GM19239 (cell line): ENCODE measurements around the genes WDSUB1, MARCHF7 and ITGB6.

- RRBS = no CpG with 5 or more reads among the region's 4 CpGs
These were observed 135.4 kb downstream of the CCDC148 start for GRCh38 chr2:158320991-158321615.

- RRBS = no CpG with 5 or more reads among the region's 8 CpGs
These were observed 96.7 kb downstream of the CCDC148 start for GRCh38 chr2:158359704-158360329.

DNA sequence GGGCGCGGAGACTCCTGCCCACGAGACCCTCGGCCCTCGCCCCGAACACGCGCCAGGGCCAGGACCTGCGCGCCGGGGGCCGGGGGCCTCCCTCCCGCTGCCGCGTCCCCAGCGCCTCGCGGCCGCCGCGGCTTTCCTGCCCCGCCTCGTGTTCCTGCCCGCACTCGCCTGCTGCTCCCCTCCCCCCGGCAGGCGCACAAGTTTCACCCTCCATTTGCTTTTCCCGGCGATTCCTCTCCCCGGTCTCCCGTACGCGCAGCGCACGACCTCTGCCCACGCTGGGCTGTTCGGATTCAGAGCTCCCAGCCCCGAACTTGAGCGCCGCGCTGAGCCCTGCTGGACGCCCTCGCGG is 465 bp downstream of the PKP4 start:
- RRBS = no CpG with 5 or more reads among the region's 44 CpGs

DNA sequence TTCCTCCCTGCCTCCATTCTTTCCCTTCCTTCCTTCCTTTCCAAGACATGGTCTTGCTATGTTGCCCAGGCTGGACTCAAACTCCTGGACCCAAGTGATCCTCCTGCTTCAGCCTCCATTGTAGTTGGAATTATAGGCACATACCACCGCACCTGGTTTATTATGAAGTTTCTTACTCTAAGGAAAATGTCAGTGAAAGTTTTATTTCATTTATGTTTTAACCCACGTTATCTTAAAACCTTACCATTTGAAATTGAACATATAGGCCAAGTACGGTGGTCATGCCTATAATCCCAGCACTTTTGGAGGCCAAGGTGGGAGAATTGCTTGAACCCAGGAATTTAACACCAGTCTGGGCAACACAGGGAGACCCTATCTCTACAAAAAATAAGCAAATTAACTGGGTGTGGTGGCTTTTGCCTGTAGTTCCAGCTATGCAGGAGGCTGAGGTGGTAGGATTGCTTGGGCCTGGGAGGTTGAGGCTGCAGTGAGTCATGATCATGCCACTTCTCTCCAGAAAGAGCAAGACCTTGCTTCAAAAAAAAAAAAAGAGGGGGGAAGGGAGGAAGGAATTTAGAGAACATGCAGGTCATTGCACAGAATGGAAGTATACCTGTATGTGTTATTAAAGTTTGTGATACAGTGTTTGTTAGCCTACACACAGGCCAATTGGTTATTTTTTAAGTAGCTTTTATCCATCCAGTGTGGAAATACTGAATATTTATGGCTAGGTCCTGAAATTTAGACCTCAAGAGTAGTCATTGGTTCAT is 25.7 kb downstream of the PKP4 start:
- RRBS = no CpG with 5 or more reads among the region's 3 CpGs

DNA sequence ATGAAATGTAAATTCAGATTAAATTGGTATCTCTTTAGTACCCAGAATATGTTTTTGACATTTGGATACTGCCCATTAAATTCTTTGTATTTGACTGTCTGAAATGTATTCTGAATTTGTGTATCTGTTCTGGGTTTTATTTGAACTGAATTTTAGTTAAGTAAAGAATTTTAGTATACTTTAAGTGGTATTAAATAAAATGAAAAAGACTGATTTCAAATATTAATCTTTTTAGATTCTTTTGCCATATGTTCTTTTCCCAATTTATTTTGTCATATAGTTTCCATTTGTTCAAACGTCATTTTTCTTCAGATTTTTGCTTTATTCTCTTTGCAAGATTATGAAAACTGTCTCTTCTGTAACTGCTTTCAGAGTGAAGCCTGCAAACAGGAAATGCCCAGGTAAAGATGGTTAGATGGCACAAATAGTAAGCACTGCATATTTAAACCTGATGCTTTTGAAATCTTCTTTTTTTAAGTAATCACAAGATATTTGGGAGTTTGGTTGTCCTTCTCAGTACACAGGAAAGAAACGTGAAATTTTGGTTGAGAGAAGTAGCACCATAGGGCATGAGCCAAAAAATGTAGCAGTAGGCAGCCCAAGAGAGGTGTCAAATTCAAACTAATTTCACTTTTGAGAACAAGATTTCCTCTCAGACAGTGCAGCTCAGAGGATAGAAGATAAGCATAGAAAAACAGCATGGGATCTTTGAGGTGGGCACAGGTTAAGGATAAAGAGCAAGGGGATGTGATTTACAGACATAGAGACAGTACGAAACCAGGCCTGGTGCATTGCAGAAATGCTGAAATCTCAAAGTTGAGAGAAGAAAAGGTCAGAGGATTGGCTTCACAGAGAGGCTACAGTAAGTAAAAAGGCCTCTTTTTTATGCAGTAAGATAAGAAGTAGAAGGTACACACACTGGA is 89.5 kb downstream of the PKP4 start:
- RRBS = no CpG with 5 or more reads among the region's 3 CpGs

- RRBS = no CpG with 5 or more reads among the region's 10 CpGs
These were observed 132.4 kb upstream of the DAPL1 start for GRCh38 chr2:158662674-158663256.

DNA sequence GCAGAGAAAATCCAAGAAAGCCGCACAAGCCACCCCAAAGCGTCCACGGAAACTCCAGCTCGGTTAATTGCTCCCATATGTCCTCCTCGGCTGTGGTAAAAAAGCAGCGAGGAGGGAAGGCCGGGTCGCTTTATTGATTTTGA is 424 bp upstream of the TANC1 start:
- RRBS = 1% methylated on average over 2 of the region's 8 CpGs

DNA sequence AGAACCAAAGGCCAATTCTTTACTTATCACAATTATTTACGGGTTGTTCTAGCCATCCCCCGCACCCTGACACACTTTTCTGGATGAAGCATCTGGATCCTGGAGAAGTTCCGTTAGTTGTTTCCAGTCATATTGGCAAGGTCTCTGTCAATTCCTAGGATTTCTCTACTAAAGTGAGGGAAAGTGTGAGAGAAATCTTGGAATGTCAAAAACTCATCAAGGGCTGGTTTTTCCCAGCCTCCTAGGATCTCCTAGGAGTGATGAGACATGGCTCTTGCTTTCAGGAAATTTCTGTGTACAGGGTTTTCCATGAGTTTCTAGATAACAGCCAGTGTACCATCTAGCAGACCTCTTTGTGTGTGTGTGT is 91.1 kb downstream of the TANC1 start:
- RRBS = no CpG with 5 or more reads among the region's 3 CpGs

GRCh38 chr2:159286267-159287597 is at the start of gene WDSUB1:
WDSUB1 (minus strand) TSS chr2:159286703.
- RRBS = 2% methylated on average over 23 of the region's 100 CpGs

DNA sequence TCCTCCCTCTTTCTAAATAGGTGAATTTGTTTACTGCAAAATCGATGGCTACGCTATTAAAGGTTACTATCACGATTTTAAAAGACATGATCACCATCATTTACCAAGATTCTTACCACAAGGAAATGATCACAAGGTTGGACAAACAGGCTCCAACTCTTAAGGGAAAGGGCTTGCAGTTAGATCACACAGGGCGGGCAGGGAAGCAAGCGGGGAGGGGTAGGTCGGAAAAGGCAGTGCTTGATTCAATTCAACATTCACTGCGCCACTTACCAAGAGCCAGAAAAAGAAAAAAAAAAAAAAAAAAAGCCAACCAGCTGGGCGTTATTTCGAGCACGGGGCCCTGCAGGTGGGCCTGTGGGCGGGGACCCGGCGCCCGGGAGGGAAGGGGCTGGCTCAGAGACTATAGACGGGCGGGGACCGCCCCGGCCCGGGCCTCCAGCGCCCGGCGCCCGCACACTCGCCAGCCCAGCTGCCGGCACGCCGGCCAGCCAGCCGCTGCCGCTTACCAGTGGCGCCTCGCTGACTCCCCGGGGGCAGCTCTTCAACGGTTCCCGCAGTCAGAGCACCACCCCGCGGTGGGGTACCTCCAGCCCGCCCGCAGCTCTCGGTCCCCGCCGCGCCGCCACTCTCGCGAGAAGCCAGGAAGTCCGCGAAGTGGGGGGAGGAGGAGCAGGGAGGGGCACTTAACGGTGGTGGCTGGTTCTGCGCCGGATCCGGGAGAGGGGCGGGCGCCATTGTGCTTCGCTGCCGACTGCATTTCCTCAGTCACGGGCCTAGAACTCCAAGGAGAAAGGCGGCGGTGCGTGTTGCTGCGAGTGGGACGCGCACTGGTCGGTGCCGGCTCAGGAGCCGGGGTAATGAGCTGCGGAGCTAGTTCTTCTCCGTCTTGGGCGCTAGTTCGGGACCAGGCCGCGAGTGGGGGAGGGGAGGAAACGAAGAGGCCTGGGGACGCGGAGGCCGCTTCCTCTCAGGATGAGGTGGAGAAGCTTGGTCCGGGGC is at the start of gene MARCHF7:
Gene MARCHF7, plus strand, starts transcription at position 702 of the 1,002 bp plus-strand sequence.
- RRBS = 1% methylated on average over 11 of the region's 76 CpGs

DNA sequence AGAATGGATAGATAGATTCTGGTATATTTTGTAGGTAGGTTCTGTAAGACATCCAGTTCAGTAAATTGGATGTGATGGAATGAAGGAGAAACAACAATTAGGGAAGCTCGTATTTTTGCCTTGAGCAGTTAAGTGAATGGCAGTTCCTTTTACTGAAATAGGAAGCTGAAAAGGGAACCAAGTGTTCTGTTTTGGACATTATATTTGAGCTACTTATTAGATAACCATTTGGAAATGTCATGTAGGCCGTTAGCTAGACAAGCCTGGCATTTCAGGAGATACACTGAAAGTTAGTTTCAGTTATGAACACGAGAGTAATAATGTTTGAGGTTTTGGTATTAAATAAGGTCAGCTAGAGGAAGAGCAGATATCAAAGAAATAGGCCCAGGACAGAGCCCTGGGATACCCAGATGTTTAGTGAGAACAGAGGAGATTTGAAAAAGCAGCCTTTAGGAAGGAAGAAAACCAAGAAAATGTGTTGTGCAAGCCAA is 41.6 kb downstream of the MARCHF7 start:
- RRBS = no CpG with 5 or more reads among the region's 3 CpGs

- RRBS = no CpG with 5 or more reads among the region's 3 CpGs
These were observed 42.8 kb downstream of the MARCHF7 start for GRCh38 chr2:159755058-159755633.

GRCh38 chr2:159774072-159774559 is 23.9 kb downstream of the CD302 start:
- RRBS = no CpG with 5 or more reads among the region's 4 CpGs

GRCh38 chr2:159796889-159797334 is 1.1 kb downstream of the CD302 start:
- RRBS = no CpG with 5 or more reads among the region's 3 CpGs

DNA sequence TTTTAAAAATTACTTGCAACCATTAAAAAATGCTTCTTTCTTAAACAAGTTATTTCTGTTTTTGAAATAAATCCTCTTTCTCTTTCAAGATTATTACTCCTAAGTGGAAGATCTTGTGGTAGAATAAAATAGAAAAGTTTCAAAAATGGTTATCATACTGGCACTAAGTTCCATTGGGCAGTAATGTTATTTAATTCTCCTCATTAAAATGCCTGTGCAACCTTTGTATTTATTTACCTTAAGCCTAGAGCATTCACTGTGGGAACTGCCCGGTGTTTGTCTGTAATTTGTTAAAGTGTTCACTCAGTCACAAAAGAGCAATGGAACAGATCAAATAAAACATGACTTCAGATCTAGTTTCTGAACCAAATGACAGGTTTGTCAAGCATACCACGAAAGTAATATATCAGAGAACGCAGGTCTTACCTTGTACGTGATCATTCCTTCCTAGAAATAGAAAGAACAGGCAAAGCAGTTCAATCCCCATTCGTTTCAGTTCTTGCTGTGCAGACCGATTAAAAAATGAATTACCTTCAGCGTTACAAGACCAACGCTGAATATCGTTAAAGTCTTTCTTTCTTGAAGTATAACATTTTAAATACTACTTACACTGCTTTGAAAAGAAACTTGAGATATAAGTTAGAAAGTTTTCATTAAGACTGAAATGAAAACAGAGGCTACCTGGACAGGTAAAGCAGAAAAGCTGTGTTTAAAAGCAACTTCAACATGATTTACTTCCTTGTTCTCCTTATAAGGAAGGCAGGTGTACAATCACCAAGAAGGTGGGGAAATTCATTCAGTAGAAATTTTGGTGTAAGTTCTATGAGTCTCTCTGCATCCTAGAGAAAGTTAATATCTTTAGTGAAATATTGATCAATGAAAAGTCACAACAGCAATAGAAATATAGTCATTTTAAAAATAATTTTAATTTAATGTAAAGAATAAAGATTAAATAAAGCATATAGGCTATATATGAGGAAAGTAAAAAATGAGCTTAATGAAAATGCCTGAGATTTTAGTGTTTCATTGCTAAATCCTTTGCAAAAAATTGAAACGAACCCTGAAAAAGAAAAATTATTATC is at the start of gene ITGB6:
Gene ITGB6, minus strand, starts transcription at position 696 of the 1,082 bp plus-strand sequence.
- RRBS = no CpG with 5 or more reads among the region's 10 CpGs

- RRBS = no CpG with 5 or more reads among the region's 4 CpGs
These were observed 38.3 kb upstream of the ITGB6 start for GRCh38 chr2:160238129-160238936.

- RRBS = no CpG with 5 or more reads among the region's 3 CpGs
These were observed 105.8 kb downstream of the RBMS1 start for GRCh38 chr2:160387608-160388352.

GRCh38 chr2:160393946-160394706 is 99.5 kb downstream of the RBMS1 start:
- RRBS = no CpG with 5 or more reads among the region's 5 CpGs

GRCh38 chr2:160406574-160407290 is 86.9 kb downstream of the RBMS1 start:
- RRBS = 5% methylated on average over 6 of the region's 28 CpGs

DNA sequence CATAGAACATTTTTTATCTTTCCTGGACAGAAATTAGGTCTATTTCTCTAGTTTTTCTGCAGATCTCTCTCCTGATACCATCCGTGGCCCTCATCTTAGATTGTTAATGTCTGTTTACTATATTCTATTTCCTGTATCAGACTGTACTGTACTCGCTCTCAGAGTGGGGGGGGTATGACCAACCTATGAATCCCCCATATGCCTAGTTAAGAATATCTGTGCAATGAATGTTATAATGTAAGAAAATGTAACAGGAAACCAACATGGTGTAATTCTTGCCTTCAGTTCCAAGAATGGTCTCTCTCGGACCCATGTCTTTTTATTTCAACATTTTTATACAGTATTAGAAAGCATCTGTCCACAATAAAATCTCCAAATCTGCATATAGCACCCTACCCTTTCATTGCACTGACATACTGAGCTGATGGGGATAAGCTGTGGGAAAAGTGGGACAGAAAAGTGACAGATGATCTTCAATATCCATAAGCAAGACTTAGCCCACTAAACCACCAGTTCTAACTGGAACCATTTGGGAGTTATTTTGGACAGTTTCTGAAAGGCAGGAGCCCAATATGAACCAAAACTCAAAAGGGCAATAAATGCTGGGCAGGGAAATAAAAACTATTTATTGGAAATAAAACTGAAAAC is 22.9 kb downstream of the RBMS1 start:
- RRBS = no CpG with 5 or more reads among the region's 3 CpGs